Kidney (tissue), 2 donors: ENCODE measurements around the genes TMEM222 and MAP3K6.

DNA sequence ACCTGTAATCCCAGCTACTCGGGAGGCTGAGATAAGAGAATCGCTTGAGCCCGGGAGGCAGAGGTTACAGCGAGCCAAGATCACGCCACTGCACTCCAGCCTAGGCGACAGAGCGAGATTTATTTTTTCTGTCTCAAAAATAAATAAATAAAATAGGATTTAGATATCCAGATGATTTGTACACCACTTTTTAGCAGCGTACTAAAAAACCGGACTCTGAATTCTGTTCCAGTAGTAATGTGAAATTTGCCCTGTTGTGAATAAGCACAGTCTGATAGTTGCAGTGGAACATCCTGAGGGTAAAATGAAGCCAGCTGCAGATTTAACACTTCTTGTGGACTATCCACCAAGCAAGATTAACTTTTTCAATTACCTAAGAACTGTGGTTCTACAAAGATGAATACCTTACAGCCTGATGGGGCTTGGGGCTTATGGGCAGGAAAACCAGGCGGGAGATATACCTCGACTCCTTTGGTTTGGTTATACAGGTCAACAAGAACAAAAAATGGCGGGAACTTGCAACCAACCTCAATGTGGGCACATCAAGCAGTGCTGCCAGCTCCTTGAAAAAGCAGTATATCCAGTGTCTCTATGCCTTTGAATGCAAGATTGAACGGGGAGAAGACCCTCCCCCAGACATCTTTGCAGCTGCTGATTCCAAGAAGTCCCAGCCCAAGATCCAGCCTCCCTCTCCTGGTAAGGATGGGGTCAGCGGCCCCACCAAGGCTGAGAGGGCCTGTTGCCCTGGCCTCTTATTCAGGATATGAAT is 16.9 kb upstream of the PIGV start:
- PRO-cap: no peak
- RRBS: no CpG with 5 or more reads among the region's 14 CpGs

GRCh38 chr1:26858551-26859364 is 4.2 kb upstream of the SFN start:
- PRO-cap: no peak
- RRBS: no CpG with 5 or more reads among the region's 6 CpGs

DNA sequence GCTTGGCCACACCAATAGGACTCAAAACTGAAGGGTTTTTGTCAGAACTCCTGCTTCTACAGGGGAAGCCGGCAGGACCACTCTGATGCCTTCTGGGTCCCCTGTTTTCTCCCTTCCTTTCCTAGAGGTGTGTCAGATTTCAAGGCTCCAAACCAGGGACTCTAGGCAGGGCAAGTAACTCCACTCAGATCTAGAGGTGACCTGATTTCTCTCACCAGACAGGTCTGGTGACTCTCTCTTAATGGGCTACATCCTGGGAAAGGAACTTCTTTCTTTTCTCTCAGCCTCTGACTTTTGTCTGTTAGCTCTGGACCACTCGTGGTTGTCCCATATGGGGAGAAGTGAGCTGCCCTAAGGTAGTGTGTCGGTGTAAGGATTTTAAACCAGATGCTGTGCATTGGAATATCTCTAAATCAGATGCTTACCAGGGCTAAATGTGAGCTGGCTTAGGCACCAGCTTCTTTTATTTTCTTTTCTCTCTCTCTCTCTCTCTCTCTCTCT is 4.9 kb downstream of the SFN start:
- PRO-cap: no peak
- RRBS: no CpG with 5 or more reads among the region's 3 CpGs

GRCh38 chr1:26995134-26995645 is 1.7 kb downstream of the TRNP1 start:
- PRO-cap: no peak
- RRBS: no CpG with 5 or more reads among the region's 5 CpGs

GRCh38 chr1:27010901-27011400 is 1.7 kb downstream of the TENT5B start:
- PRO-cap: no peak
- RRBS: no CpG with 5 or more reads among the region's 11 CpGs

- PRO-cap: bidirectional peak, plus-strand start at chr1:27027257, minus-strand start at chr1:27027165
- RRBS: no CpG with 5 or more reads among the region's 7 CpGs
These were observed 14.4 kb upstream of the TENT5B start for GRCh38 chr1:27027069-27027386.

- PRO-cap: unidirectional peak, plus-strand start at chr1:27132846
- RRBS: no CpG with 5 or more reads among the region's 10 CpGs
These were observed 22.3 kb downstream of the SLC9A1 start for GRCh38 chr1:27132435-27133123.

- PRO-cap: no peak
- RRBS: no CpG with 5 or more reads among the region's 5 CpGs
These were observed 21.6 kb upstream of the TMEM222 start for GRCh38 chr1:27300267-27300953.

DNA sequence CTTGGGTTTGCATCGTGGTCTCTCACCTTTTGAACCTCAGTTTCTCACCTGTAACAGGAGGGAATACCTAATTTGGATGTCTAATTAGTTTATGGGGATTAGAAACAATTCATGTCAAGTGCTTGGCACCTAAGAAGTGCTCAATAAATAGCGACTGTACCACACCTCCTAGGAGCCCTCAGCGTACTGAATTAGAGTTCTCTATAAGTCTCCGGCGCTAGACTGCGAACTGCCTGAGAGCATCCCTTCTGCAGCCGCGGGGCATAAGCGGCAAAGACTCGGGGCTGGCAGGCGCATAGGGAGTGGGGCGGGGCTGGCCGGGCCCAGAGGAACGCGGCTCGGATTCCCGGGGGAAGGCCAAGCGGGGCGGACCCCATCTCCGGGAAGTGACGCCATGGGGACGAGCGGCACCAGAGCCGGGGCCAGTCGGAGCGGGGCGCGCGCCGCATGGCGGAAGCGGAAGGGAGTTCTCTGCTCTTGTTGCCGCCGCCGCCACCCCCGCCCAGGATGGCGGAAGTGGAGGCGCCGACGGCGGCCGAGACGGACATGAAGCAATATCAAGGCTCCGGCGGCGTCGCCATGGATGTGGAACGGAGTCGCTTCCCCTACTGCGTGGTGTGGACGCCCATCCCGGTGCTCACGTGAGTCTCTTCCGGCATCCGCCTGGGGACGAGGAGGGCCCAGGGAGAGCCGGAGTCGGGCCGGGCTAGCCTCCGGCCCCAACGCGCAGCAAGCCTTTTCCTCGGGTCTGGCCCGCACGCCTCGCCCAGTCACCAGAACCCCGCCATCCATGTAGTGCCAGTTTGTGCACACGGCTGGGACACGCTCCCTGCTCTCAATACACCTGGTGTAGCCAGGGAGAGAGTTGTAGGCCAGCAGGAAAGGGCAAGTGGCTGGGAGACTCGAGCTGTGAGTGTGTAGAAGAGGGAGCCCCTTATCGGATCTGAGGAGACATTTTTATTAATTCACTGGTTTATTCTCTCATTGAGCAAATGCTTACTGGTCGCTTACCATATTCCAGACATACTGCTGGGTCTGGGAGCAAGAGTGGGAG is at the start of gene TMEM222:
Gene TMEM222 (plus strand): TSS at position 413 of the 1,054 bp plus-strand sequence.
- PRO-cap: bidirectional peak, plus-strand start at position 505 of the sequence, minus-strand start at position 260 of the sequence; unidirectional peak, plus-strand start at position 666 of the sequence
- RRBS: 2% methylated on average over 20 of the region's 72 CpGs

- PRO-cap: bidirectional peak, plus-strand start at chr1:27365715, minus-strand start at chr1:27365526; bidirectional peak, plus-strand start at chr1:27366011, minus-strand start at chr1:27365906; bidirectional peak, plus-strand start at chr1:27366256, minus-strand start at chr1:27366187
- RRBS: 2% methylated on average over 10 of the region's 67 CpGs
These were observed 1.1 kb downstream of the MAP3K6 start for GRCh38 chr1:27365361-27366389.

DNA sequence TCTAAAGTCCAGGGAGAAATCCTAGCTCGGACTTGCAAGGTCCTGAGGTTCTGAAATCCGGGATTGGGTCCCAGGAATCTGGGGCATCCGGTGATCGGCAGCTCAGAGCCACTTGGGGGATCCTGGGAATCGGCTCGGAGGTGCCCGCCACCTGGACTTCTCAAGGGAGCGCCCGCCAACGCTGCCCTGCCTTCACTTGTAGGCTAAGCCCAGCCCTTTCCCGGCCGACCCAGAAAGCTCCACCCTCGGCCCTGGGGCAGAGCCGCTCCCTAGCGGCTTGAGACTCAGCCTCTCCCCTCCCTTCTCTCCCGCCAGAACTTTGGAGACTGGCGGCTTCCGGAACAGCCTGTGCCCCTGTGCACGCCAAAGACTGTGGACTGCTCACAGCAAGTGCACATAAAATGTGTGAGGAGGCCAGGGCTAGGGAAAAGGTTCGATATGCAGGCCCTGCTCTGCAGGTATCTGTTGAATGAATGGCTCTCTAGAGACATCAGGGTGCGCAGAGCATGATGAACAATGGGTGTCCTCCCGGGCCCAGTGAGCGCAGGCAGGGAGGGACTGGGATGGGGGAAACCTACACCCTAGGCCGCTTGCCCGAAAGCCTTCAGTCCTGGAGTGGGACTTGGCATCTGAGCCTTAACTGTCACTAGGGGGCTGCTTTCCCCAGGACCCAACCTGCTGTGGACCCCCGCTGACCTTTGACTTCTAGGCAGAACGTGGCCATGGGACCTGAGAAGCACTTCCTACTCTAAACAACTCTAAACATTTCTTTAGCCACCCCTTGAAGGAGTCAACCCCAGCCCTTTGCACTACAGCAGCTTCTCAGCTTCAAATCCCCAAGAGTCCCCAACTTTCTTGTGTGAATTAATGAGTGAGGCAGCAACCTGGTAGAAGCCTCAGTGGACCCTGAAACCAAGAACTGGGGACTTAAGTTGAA is at the start of gene MAP3K6:
Gene MAP3K6 (minus strand): TSS at position 200 of the 937 bp plus-strand sequence.
- PRO-cap: bidirectional peak, plus-strand start at position 111 of the sequence, minus-strand start at position 198 of the sequence
- RRBS: 3% methylated on average over 10 of the region's 27 CpGs

DNA sequence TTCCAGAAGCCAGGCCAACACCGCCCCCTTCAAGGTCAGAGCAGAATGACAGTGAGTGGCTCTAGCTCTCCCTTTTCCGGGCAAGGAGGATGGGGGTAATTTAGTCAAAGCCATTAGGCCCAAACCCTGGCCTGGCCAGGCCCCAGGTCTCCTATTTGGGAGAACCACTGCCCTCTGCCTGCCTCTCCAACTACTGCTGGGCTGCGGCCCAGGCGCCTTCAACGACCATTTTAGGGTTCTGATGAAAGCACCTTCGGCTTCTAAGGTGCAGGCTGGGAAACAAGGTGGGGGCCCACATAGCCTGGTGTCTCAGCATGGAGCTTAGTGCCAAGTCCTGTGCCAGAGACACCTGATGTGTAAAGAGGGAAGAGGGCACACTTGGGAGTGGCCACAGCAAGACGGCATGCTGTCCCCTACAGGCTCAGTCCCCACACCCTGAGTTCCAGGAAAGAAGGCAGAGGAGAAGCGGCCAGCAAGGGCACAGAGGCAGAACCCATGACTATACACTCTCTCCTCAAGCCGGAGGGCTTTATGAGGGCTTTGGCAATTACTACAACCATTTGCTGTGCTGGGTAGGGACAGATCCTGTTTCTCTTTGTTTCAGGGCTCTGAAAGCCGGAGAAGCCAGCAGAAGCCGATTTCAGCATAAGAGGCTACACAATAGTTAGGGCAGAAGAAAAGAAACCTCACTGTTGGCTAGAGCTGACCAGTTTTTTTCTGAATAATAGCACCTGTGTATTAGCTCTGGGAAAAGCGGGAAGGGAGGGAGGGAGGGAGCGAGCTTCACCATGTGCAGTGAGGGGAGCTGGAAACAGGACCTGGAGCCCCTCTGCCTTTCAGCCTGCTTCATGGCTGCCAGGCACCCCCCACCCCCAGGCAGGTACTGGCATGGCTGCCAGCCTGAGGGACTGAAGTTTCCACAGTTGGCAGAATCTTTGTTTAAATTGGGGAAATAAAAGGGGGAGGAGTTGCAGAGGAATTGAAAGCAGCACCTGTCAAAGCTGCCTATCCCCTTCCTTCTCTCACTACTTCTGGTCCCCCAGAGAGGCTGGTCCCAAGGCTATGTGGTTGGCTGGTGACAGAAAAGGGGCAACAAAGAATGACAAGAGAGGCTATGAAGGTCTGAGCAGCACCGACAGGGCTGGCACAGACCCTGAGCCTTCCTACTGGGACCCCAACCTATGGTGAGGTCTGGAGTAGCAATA is 13.9 kb downstream of the GPR3 start:
- PRO-cap: no peak
- RRBS: 71% methylated on average over 1 of the region's 14 CpGs

GRCh38 chr1:27436325-27436941 is 44.0 kb downstream of the GPR3 start:
- PRO-cap: bidirectional peak, plus-strand start at chr1:27436759, minus-strand start at chr1:27436645
- RRBS: no CpG with 5 or more reads among the region's 3 CpGs

DNA sequence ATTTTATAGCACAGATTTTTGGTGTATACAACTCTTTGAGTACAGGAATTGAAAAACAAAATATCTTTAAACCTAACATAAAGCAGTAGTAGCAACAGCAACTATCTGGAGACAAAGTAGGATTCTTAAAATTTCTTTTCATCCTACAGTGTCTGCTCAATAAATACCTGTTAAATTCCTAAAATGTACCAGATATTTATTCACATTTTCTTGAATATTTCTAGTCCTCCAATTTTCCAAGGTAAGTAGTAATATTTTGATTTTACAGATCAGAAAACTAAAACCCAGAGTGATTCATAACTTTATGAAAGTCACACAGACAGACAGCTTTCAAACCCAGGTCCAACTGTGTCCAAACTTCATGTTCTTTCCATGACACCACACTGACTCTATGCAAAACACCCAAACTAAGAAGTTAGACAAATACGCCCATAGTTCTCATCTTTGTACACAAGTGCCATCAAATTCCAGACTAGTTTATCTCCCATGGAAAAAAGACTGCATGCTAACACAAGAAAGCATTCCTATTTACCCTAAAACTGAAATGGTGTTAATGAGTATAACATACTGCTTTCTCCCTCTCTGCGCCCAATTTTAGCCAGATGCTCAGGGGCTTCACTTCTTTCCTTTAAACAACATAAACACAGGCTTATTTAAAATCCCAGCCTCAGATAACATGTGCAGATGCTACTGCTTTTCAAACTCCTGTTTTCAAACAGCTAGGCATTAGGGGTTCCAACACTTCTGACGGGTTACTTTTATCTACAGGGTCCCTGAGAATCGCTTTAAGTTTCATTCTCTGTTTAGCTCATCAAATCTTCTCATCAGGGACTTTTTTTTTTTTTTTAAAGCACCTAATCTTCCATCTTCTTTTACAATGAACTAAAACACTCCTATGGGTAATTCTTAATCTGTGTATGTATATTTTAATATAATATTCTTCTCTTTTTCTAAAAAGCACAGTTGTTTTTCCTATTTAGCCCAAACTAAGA is 44.7 kb downstream of the WASF2 start:
- PRO-cap: no peak
- RRBS: no CpG with 5 or more reads among the region's 4 CpGs

- PRO-cap: no peak
- RRBS: no CpG with 5 or more reads among the region's 15 CpGs
These were observed 45.6 kb upstream of the WASF2 start for GRCh38 chr1:27535183-27536432.

GRCh38 chr1:27542118-27543375 is 52.6 kb upstream of the WASF2 start:
- PRO-cap: no peak
- RRBS: 20% methylated on average over 3 of the region's 27 CpGs

DNA sequence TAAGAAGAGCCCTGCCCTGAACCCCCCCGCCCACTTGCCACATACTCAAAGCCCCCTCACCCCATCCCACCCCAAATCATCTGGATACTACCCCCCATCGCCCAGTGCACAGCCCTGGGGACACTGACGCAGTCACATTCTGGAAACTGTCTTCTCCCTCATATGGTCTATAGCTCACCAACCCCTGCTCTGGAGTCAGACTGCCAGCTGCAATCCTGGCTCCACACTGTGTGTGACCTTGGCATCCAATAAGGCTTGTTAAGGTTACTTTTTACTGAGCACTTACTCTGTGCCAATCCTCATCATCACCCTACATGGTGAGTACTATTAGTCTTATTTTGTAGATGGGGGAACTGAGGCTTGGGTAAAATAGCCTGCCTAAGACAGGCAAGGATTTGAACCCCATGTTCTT is 34.9 kb downstream of the AHDC1 start:
- PRO-cap: no peak
- RRBS: no CpG with 5 or more reads among the region's 3 CpGs

GRCh38 chr1:27630953-27632169 is 3.6 kb downstream of the FGR start:
- PRO-cap: unidirectional peak, plus-strand start at chr1:27631886
- RRBS: 30% methylated on average over 3 of the region's 16 CpGs

GRCh38 chr1:27632574-27633635 is 2.1 kb downstream of the FGR start:
- PRO-cap: no peak
- RRBS: 40% methylated on average over 1 of the region's 13 CpGs

DNA sequence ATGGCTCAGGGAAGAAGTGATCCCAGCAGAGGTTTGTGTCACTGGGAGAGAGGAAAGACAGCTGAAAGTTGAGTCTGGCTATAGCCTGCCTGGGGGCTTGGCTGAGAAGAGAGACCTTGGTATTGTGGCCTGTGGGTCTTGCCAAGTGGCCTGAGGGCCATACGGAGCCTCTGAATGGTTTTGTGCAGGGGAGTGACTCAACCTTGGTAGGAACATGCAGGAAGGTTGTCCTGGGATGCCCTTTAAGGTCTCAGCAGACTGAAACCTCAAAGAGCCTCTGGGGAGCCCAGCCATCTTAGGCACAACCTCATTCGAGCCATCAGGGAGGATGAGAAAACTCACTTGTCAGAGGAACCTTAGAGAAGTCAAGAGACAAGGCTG is 13.1 kb downstream of the IFI6 start:
- PRO-cap: no peak
- RRBS: no CpG with 5 or more reads among the region's 2 CpGs